GM23248 (cell line): Measurements from ENCODE around the genes ZNF248, BMS1 and FXYD4.

DNA sequence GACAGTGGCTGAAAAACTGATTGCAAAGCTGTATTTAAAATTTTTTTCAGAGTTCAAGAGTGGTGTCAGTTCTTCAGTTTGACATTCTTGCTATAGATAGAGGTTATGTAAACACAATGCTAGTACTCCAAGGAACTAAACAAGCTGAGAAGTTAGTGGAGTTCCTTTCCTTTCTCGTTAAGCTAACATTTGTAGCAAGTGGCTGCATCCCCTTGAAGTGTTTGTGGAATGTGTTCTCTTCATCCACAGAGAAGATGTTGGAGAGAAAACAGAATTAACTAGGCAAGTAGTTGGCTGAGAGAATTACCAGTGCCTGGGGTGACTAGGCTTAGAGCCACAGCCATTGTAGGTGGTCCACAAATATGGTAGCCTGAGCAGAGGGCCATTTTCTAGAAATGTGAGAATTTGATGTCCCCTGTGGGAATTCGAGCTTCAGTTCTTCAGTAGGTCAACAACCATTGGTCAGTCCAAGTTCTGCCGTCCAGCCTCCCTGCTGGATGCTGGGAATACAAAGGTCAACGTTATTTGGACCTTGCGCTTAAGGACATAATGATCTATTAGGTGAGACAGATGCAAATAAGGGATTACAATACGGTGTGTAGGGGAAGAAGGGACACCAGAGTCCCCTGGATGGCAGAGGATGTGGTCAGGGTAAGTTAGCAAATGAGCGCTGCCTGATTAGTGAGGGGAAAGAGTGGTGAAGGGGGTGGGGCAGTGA, 16.0 kb downstream of the CCNY start:
- RAMPAGE, long total RNA: no peak

DNA sequence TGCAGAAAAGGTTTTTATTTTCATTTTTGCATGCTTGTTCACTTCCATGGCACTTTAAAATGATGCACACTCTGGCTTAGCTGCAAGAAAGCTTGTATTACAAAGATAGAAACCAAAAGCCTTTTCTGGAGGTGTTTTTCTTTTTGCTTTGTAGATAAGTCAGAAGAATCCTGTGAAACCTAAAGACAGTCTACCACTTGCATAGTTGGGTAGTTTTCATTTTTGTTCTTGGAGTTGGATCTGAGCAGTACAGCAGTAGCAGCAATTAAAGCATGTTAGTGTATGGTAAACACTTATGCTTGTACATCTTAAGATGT, 19.7 kb downstream of the CCNY start:
- RAMPAGE, long total RNA: no peak

DNA sequence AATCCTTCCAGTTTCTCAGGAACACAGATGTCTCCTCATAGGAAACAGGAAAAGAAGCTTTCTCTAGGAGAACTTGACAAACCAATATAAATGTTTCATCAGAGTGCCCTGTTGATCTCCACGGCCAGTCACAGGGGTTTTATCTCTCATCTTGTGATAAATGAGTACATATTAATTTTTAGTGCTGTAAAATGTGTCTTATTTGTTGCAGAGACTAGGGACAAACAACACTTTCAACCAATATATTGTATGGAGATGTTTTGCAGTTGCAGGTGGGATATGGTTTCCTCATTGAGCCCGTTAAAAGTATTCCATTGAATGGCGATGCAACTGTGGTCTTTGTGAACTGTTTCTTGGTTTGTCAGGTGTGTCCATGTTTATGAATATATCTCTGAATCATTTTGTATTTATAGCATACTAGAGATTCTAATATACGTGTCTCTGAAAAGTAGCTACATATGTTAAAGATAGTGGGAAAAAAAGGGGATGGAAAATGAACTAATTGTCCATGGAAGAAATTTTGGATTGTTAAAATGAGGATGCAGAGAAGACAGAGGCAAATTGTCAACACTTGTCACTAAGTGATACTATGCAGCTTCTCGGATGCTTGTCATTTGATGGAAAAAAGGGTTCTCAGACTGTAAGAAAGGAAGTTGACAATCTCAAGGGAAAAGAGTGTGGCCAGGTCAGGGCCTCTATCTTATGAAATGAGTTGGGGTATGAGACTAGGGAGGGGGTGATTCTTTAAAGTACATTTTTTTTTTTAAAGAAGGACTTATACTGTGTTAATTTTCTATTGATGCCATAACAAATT, 38.2 kb downstream of the CCNY start:
- RAMPAGE, long total RNA: no peak

- RAMPAGE, long total RNA: no peak
Measured at GRCh38 chr10:35375240-35376110, 39.2 kb downstream of the CCNY start.

- RAMPAGE, long total RNA: no peak
Measured at GRCh38 chr10:35441678-35442847, 105.8 kb downstream of the CCNY start.

DNA sequence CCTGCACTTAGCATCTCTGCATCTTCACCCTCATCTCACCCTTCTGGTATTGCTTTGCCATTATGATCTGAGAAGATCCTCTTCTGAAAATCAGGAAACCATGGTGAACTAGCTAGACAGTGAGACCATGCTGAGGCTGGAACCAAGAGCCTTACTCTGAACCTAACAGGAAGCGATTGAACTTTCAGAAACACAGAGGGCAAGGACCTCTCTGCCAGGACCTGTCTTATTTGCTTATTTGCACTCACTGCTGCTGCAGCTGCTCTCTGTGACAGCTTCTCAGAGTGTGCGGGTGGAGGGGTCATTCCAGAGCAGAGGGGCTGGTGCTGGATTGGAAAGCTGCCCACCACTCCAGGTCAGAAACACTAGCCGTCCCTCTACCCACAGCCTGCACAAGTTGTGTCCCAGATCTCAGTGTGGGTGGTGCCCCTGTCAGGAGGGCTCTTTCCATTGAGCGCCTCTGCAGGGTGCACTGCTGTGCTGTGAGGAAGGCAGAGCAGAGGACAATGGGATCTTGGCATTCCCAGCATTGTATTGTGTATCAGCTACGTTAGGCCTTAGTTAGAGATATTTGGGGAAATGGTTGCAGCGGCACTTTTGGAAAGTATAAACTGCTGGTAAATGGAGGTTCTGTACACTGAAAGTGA, 126.2 kb downstream of the CCNY start:
- RAMPAGE, long total RNA: no peak

GRCh38 chr10:35643052-35643646, 1.1 kb upstream of the FZD8 start:
- RAMPAGE, long total RNA: no peak

DNA sequence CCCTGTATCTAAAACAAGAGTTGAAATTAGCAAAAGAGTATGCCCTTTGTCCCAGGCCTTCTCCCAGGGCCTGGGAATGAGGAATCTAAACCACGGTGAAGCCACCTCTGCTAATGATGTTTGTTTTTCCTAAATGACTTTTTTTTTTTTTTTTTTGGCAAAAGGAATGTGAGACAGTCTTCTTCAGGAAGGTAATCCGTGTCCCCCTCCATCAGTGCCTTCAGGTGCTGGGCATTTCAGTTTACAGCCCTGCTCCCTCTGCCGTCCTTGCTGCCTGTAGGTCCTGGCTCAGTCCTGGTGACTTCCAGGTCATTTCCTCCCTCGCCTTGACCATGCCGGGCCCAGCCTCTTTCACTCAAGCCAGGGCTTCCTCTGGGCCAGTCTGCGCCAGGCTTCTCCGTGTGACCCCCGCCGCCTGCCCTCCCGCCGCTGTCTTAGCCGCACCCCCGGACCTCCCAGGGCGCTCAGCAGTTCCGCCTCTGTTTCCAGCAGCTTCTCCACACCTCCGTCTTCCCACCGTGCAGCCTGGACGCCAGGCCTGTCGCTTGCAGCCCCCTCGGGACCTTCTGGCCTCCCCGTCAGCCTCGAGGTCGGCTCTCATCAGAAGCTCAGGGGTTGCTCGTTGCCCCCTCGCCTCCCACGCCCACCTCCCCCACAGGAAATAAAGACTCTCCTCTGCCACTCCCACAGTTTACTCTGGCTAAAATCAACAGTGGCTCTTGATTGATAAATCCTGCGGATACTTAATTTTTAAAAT, 122.9 kb upstream of the FZD8 start:
- RAMPAGE, long total RNA: no peak

DNA sequence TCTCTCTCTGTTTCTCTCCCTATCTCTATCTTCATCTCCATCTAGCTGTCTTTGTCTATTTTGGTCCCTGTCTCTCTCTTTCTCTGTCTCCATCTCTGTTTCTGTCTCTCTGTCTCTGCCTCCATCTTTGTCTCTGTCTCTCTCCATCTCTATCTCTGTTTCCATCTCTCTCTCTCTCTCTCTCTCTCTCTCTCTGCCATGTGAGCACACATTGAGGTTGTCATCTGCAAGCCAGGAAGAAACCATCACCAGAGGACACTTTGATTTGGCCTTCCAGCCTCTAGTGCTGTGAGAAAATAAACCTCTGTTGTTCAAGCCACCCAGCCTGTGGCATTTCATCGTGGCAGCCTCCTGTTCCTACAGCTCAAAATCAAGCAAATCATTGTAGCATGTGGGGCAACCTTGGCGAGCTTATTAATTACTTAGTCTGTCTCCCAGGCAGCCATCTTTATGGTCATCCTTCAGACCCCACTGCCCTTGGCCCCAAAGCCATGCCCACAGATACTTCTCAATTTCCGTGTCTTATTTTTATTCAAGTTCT, 108.5 kb downstream of the ZNF248 start:
- RAMPAGE, long total RNA: no peak

DNA sequence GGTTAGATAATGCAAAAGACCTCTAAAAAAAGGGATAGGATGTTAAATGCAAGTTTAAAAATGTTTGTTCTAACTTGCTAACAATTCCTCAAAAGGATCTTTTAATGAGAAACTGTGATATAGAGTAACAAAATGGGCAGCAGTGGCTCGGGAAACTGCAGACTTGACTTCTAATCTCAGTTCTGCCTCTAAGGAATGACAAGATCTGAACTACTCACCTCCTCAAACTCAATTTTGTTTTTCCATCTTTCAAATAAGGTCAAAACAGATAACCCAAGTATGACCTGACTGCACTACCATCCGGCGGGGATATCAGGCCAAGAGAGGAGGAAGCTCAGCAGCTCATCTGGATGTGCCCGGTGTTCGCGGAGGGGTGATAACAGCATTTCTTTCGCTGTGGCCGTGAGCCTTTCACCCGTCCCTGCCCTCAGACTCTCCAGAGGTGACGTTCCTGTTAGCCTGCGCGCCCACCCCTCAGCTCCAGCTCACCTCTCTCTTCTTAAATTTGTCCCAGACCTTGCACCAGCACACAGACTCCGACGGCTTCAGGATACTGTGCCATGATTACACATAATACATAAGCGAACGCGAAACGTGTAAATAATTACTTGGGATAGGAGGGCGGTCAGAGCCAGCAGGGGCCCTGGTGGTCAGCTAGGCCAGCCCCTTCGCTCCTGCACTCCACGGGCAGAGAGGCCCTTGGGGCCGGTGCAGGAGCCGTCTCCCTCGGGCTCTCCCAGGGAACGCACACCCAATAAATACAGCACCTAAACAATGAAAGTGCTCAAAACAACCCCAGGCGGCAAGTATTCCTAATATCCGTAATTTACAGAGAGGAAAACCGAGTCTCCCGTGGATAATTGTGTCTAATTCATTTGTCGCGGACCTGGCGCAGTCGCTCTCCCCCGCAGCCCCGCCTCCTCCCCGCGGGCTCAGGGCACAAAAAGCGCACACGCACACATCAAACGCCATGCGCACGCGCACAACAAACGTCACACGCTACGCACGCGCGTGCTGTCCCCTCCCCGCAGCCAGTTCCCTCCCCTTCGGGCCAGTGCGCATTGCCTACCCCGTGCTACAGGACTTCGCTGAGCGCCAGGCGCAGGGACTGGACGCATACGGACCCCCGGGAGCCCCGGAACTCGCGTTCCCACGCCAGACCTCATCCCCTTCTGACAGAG, at the start of gene ZNF248:
Gene ZNF248, minus strand, starts transcription at position 915 of the 1,181 bp plus-strand sequence.
- RAMPAGE, long total RNA: start-site peak on the minus strand centred at position 919 of the sequence, 45 bp wide, 28 and 37 reads in 2 replicates

DNA sequence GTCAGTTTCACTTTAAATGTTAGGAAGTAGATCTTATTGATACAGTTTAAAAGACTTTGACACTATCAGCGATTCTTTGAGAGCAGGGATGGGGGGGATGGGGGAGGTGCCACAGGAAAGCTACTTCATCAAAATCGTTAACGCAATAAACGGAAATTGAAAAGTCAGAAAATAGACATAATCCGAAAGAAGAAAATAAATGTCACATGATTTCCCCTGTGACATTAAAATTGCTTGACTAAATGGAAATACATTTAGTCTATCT, 441 bp upstream of the ZNF33B start:
- RAMPAGE, long total RNA: no peak

- RAMPAGE, long total RNA: no peak
Measured at GRCh38 chr10:42781696-42782284, 805 bp upstream of the BMS1 start.

DNA sequence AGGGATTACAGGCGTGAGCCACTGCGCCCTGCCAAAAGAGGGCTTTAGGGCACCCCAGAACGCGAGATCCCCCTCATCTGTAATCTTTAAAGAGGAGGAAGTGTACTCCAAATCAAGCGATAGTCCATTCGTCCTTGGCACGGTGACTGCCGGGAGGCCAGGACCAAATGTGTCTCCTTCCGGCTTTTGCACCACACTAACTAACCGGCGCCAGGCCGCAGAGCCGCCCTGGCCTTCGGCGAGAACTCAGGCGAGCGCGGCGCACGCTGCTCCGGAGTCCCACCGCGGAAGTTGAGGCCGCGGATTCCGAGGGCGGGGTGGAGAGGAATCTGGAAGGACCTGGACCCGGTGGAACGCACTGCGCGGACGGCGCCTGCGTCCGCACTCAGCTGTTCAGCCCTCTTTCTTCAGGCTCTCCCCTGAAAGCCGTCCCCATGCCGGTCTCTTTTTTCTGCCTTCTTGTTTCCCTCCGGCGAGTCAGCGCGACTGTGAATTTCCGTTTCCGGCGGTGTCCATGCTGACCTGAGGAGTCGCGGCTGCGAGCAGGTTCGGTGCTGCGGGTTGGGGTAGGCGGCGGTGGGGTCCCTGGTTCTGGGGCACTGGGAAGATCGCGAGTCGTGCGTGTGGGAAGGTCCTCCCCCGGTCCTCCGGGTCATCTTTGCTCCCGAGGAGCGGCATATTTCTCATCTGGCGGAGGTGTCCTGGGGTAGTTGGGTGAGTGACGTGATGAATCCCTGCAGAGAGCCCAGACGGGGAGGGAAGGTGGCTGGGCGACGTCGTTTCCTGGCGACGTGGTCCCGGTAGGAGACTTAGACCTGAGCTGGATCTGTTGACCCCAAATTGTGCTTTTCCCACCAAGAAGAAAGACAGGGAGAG, at the start of gene BMS1:
Gene BMS1, plus strand, starts transcription at position 511 of the 876 bp plus-strand sequence.
- RAMPAGE, long total RNA: start-site peak on the plus strand centred at position 515 of the sequence, 25 bp wide, 322 and 190 reads in 2 replicates

- RAMPAGE, long total RNA: no peak
Measured at GRCh38 chr10:42798178-42798808, 15.7 kb downstream of the BMS1 start.

GRCh38 chr10:43105180-43105864, 28.5 kb downstream of the RET start:
- RAMPAGE, long total RNA: no peak

DNA sequence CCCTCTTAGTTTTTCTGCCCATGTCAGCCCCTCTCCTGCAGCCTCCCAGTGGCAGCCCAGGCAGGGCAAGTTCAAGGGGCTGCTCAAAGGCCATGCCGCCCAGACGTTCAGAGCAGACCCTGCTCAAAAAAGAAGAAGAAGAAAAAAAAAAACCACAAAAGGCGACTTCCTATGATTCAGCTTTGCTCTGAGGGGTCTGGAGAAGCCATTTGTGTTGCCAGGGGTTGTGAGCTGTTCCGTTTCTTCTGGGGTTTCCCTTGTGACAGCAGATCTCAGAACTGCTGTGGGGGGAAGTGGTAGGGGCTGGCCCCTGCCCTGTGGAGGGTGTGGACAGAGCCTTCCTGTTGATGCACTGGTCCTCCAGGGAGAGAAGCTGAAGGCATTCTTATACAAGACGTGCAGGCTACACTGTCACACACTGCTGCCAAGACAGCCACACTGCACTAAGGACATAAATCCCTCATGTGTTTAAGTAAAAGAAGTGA, 17.4 kb upstream of the CSGALNACT2 start:
- RAMPAGE, long total RNA: no peak

DNA sequence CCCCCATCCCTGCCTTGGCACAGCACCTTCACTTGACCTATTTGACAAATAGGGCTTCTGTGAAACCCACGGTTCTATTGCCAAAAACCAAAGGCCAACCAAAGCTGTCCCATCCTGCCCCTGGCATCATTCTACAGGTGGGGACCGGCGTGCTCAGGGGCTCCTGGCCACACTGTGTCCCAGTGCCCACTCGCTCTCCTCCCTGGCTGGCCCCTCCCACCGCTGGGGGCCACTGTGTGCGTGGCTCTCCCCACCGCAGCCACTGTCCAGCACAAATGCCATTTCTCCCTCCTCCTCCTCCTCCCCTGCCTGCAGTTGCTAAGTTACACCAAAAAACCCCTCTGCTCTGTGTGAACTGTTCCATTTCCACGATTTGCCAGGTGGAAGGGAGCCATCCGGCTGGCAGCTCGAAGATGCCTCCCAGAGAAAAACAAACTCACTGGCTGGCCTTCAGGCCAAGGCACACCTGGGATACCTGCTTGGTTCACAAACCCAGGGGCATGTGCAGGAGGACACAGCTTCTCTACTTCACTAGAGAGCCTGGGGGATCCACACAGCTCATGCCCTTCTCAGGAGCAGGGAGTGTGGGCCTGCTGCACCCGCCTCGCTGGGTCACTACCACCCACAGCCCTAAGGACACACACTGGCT, 1.9 kb downstream of the RASGEF1A start:
- RAMPAGE, long total RNA: no peak

DNA sequence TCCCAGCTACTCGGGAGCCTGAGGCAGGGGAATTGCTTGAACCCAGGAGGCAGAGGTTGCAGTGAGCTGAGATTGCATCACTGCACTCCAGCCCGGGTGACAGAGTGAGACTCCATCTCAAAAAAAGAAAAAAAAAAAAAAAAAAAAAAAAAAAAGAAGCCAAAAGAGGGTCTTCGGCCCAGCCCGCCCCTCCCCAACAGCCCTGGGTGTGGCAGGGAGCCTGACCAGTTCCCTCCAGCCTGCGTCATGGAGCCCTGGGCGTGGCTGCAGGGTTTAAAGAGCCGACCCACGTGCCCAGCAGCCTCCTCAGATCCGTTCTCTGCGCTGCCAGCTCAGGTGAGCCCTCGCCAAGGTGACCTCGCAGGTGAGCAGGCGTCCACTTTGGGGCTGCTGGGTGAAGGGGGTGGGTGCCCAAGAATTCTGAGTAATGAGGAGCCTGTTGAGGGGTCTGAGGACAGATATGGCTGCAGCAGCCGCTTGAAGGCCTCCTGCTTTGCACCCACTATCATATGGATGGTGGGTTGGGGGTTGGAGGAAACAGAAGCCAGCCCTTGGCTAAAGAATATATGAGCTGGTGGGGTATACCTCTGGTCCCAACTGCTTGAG, at the start of gene FXYD4:
Gene FXYD4, plus strand, starts transcription at position 303 of the 606 bp plus-strand sequence.
- RAMPAGE, long total RNA: no peak

- RAMPAGE, long total RNA: no peak
Measured at GRCh38 chr10:43399683-43400162, 9.3 kb downstream of the HNRNPF start.

DNA sequence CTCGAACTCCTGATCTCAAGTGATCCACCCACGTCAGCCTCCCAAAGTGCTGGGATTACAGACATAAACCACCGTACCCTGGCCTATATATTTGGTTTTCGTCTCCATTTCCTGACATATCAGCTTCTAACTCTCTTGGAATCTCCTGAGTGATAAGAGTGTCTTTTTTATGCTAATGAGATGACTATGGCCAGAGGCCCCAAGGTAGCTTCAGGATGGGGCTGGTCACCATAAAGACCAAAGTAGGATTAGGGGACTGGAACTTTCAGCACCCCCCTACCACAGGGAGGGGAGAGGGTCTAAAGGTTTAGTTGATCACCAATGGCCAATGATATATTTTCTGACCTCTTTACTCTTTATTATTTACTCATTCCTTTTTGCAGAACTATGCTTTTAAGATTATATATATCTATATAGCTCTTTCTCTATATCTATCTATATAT, 8.4 kb downstream of the ZNF32 start:
- RAMPAGE, long total RNA: no peak